ENCODE measurements around the genes PLEKHO2, KBTBD13, INTS14 and DENND4A.

GRCh38 chr15:64156523-64157346 is 5.2 kb downstream of the SNX22 start:
- PRO-cap: no peak

- PRO-cap: no peak
Observed at GRCh38 chr15:64300331-64300927, 55.5 kb downstream of the CSNK1G1 start.

- PRO-cap: unidirectional peak, plus-strand start at chr15:64355498
Observed at GRCh38 chr15:64355137-64355931, 639 bp downstream of the CSNK1G1 start.

- PRO-cap: bidirectional peak, plus-strand start at chr15:64461627, minus-strand start at chr15:64461441
Observed at GRCh38 chr15:64461097-64461787, 864 bp downstream of the ZNF609 start.

GRCh38 chr15:64762991-64763448 is 12.4 kb downstream of the RBPMS2 start:
- PRO-cap: no peak

DNA sequence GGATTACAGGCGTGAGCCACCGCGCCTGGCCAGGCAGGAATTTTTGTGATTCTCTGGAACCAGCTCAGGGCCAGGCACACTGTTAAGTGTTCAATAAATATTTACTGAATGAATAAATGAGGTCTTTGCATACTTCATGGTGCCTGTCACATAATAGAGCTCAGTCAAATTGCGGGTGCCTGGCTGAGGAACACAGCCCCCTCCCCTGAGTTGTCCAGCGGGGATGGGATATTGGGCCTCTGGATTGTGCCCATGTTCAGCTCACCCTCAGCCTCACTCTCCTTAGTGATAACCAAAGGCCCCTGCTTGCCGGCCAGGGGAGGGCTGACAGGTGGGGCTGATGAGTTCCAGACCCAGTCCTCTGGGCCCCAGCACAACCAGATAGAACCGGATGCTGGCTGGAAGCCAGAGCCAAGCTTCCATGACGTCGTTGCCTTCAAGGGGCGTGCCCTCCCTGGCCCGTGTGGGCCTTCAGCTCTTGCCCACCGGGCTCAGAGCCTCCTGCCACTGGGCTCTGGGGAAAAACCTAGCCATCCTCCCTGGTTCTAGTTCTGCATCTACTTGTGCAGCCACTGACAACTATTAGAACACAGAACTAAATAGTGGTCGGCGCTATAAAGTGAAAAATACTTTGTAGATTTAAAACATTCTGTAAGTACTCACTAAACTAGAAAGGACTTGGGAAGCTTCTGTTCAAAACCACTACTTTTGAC is 23.5 kb downstream of the PIF1 start:
- PRO-cap: no peak

DNA sequence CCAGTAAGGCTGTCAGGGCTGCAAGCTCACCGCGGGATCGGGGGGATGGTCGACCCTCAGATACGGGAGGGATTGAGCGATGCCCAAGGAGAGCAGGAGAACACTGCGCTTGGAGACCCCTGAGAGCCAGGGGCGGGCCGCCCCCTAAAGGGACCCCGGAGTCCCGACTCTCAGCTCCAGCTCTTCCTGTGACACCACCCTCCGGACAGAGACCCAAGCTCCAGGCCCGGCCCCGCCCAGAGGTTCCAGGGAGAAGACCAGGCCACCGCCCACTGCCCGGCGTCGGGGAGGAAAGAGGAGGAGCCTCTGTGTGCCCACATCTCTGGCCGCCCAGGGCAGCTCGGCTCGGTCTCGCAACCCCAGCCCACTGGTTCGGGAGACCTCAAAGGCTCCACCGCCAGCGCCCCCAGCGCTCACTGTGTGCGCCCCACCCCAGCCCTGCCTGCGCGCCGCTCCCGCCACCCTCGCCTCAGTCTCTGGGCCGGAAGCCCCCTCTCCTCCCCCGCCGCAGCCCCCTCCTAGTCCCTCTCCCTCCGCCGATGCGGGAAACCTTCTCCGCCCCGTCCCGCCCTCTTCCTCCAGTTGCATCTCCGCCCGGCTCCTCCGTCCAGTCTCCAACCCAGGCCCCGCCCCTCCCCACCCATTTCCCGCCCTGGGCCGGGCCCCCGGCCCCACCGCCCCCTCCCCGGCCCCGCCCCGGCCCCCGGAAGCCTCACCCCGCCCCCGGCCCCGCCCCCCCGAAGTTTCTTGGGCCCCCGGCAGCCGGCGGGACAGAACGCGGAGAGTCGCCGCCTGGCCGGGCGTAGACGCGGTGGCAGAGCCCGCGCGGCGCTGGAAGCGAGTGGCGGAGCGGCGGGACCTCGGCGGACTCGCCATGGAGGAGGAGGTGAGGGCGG is at the start of gene PLEKHO2:
TSS of gene PLEKHO2 (plus strand) at position 773 of the 896 bp plus-strand sequence.
- PRO-cap: bidirectional peak, plus-strand start at position 323 of the sequence, minus-strand start at position 201 of the sequence; bidirectional peak, plus-strand start at position 777 of the sequence, minus-strand start at position 578 of the sequence

GRCh38 chr15:64844415-64845786 is 3.2 kb downstream of the PLEKHO2 start:
- PRO-cap: no peak

DNA sequence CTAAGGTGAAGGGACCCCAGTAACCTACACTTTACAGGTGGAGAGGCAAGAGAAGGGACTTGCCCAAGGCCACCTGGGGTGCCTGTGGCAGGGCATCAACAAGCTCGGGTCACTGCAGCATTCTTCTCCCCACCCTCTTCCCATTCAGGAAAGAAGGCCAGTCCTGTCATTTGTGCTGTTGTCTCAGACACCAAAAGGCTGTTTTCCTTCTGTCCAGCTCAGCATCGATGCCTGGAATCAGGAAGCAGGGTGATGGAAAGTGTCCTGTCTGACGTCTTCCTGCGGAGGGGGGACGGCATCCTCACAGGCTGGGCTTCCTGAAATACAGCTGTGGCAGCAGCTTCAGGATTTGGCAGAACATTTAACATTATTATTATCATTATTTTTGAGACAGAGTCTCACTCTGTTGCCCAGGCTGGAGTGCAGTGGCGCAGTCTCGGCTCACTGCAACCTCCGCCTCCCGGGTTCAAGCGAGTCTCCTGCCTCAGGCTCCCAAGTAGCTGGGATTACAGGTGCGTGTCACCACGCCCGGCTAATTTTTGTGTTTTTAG is 33.0 kb upstream of the ANKDD1A start:
- PRO-cap: no peak

GRCh38 chr15:65076497-65077182 is at the start of gene KBTBD13:
KBTBD13 (plus strand) TSS chr15:65076746.
- PRO-cap: no peak

DNA sequence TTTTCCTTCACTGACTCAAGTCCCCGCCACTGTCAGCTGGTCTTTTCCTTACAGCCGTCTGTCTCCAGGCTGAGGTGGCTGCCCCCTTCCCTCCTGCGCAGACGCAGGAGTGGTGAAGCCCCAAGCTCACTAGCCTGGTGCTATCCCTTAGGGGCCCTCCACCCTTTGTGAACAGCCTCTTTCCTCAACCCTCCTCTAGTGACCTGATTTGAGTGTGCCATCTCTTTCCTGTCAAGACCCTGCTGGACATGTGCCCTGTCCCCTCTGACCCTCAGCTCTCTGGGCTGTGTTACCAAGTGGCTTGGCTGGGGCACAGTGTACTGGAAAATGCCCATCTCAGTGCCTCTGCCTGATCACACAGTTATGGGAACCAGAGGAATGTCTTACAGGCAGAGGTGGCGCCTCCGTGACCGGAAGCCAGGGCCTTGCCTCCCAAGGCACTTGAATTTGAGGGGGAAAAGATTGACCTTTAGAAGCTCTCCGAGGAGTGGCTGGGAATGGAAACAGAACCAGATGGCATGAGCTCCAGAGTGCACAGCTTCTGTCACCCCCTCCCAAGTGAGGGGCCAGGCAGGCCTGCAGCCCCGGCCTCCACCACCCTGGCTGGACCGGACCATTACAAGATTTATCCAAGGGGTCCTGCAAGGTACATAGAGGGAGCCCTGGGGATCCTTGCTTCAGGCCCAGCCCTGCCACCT is 8.8 kb downstream of the KBTBD13 start:
- PRO-cap: no peak

- PRO-cap: bidirectional peak, plus-strand start at chr15:65184568, minus-strand start at chr15:65184485; bidirectional peak, plus-strand start at chr15:65184913, minus-strand start at chr15:65184742
Observed at GRCh38 chr15:65184136-65184818, 865 bp downstream of the CLPX start.

DNA sequence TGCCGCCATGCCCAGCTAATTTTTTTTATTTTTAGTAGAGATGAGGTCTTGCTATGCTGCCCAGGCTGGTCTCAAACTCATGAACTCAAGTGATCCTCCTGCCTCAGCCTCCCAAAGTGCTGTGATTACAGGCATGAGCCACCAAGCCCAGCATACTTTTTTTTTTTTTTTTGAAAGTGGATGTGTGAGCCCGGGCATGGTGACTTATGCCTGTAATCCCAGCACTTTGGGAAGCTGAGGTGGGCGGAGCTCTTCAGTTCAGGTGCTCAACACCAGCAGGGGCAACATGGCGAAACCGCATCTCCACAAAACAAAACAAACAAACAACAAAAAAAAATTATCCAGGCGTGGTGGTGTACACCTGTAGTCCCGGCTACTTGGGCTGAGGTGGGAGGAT is 12.6 kb downstream of the PARP16 start:
- PRO-cap: no peak

- PRO-cap: no peak
Observed at GRCh38 chr15:65364988-65365774, 12.6 kb downstream of the IGDCC3 start.

DNA sequence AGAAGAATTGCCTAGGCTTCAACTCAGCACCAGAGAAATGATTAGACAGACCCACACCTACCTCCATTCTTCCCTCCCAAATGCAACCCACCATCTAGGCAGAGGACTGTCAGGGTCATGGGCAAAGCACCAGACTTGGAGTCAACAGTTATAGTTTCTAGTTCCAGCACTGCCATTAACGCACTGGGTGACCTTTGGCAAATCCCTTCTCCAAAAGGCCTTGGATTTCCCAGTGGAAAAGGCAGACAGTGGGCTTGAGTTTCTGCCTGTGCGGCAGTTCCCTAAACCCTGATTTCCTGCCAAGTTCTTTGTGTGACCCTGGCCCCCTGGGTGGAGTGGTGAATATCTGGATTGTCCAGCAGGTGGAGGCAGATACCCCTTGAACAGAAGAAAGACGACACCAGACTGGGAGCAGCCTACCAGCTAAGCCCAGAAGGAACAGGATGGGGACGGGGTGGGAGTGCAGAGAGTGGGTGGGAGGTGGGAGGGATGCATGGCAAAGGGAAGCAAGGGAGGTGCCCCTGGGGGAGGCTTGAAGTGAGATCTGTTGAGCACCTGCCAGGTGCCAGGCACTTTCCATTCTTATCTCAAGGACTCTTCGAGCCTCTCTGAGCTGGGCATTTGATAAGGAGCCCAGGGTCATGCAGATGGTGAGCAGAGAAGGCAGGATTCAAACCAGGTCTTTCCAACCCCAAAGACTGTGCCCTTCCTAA is 21.5 kb downstream of the IGDCC4 start:
- PRO-cap: no peak

- PRO-cap: no peak
Observed at GRCh38 chr15:65416862-65417724, 5.7 kb downstream of the IGDCC4 start.

- PRO-cap: bidirectional peak, plus-strand start at chr15:65611371, minus-strand start at chr15:65611125
Observed at GRCh38 chr15:65610593-65611883, at the start of gene INTS14. INTS14 (minus strand) TSS chr15:65611131.

GRCh38 chr15:65688422-65689438 is 67.0 kb downstream of the SLC24A1 start:
- PRO-cap: no peak

GRCh38 chr15:65791955-65793132 is at the start of gene DENND4A:
DENND4A (minus strand) TSS chr15:65792293.
- PRO-cap: bidirectional peak, plus-strand start at chr15:65792453, minus-strand start at chr15:65792287

DNA sequence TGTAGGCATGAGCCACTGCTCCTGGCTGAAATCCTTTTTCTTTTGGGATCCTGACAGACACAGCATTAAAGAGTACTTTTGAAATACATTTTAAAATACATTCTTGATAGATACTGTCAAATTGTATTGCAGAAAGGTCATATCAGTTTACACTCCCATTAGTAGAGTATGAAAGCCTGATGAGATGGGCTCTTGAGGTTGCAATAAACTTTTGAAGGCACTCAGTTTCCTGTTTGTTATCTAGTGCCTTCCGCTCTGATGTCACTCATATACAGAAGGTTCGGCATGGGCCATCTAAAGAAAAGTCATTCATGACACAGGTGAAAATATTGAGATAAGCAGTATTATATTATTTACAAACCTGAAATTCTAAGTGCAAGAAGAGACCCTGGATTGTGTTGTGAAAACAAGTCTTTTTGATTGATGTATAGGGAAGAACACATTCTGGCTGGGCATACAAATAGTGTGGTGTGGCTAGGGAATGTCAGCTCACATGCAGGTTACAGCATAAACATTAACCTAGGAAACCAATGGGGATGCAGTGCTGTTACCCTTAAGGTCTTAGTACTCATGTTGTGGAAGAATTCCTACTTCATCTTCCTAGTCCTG is 36.5 kb upstream of the DENND4A start:
- PRO-cap: no peak

Data from ReNcell CX (cell line).